Measurements from ENCODE around the gene FBXW10B.

GRCh38 chr17:15433274-15433758, 34.1 kb downstream of the CDRT4 start:
- PRO-cap, result no peak
- RRBS, result no CpG with 5 or more reads among the region's 7 CpGs

DNA sequence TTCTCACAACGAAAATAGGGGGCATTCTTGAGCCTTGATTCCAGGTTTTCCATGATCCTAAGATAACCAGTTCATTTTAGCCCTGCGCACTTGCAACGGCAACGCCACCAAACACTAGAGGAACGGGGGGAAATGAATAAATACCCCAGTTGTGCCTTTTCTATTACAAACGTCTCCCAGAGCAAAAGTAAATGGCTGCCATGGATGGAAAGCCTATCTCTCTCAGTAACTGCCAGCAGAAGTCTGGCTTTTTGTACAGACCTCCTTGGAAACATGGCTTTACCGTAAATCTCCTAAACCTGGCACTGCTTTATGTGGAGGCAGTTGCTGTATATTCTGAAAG, at the start of gene FBXW10B:
Gene FBXW10B, minus strand, starts transcription at position 245 of the 343 bp plus-strand sequence.
- PRO-cap, result no peak
- RRBS, result no CpG with 5 or more reads among the region's 7 CpGs

DNA sequence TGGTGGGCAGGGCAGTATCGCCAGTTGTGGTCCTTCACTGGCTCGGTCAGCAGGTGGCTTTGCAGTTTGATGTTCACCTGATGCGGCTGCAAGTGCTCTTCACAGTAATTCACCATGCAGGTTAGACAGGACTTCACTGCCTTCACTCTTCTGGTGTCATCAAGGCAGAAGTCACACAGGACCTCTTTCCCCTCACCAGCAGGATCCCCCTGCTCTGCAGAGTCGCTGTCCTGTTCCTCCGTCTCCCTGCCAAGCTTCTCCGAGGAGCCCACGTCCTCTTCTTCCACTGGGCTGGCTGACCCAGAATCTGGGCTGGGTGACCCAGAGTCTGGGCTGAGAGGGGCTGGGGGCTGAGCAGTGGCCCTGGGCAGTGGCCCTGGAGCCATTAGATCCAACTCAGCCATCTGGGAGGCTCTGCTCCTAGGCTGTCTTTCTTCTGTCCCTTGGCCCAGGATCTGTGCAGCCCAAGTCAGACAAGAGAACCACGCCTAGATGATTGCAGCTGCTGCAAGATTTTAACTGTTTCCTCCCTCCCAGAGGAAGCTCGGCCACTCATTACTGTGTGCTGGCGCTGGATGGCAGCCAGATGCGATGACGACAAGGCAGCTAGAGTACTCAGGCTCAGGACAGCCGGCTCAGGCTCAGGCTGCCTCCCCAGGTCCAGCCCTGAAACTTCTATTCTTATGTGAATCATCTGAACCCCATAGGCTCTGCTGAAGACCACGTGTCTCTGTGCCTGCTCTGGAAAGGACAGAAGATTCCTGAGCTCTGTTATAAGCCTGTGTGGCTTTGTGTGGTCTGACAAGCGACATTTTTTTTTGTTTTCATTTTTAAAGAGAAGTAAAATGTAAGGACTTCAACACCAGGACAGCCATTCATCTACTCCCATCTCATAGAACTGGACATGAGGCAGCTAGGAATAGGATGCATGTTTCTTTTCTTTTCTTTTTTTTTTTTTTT, 32.0 kb upstream of the FBXW10B start:
- PRO-cap, result bidirectional peak, plus-strand start at position 774 of the sequence, minus-strand start at position 457 of the sequence
- RRBS, result no CpG with 5 or more reads among the region's 15 CpGs

- PRO-cap, result no peak
- RRBS, result no CpG with 5 or more reads among the region's 11 CpGs
These were observed 6.5 kb downstream of the TTC19 start for GRCh38 chr17:16006048-16006636.

GRCh38 chr17:16070002-16070682, 70.5 kb downstream of the TTC19 start:
- PRO-cap, result no peak
- RRBS, result no CpG with 5 or more reads among the region's 11 CpGs

DNA sequence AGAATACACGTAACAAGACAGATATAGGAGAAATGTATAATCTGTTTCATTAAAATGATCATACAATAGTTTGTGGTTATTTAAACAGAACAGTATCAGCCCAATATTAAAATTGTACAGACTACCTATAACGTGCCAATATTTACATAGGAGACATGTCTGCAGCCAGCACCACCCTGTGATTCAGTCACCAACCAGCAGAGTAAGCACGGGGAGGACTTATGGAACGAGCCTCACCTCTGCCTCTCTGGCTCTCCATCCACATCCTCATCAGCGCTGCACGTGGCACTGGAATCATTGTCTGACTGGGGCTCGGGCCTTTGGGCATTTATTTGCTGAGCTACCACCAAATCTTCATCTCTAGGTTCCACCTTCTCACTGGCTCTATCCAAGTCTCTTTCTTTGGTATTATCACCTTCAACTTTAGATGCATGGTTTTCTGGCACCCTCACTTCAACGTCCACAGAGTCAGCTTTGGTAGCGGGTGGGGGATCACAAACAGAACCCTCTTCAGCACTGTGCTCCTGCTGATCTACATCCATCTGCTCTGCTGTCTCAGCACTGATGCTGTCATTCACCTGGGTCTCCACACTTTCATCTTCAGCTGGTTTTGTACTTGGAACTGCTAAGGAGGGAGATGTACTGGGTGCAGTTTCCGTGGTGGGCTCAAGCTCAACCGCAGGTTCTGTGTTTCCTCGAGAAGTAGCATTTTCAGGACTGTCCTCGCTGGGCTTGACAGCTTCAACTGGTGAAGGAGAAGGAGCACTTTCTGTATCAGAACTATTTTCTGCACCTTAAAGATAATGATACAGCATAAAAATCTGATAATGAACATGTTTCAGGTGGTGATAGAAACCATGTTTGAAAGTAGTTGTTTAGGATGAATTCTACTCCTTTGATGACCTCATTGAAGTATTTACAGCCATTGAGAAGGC, 101.7 kb downstream of the TTC19 start:
- PRO-cap, result no peak
- RRBS, result no CpG with 5 or more reads among the region's 13 CpGs

DNA sequence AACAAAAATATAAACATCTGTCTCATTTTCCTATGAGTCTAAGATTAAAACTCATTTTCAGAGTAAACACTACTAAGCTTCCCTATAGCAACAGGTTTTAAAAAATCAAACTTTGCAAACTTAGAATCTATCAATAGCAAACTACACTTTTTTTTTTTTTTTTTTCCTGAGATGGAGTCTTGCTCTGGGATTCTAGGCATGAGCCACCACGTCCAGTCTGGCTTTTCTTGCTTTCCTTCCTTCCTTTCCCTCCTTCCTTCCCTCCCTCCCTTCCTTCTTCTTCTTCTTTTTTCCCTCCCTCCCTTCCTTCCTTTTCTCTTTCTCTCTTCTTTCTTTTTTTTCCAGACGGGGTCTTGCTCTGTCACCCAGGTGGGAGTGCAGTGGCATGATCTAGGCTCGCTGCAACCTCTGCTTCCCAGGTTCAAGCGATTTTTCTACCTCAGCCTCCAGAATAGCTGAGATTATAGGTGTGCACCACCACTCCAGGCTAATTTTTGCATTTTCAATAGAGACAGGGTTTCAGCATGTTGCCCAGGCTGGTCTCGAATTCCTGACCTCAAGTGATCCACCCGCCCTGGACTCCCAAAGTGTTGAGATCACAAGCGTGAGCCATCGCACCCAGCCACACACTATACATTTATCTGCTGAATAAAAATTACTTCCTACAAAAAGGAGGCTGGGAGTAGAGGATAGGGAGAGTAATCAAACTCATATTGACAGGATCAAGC, 82.5 kb downstream of the NCOR1 start:
- PRO-cap, result no peak
- RRBS, result no CpG with 5 or more reads among the region's 8 CpGs

- PRO-cap, result no peak
- RRBS, result no CpG with 5 or more reads among the region's 3 CpGs
These were observed 76.4 kb downstream of the NCOR1 start for GRCh38 chr17:16138836-16139443.

DNA sequence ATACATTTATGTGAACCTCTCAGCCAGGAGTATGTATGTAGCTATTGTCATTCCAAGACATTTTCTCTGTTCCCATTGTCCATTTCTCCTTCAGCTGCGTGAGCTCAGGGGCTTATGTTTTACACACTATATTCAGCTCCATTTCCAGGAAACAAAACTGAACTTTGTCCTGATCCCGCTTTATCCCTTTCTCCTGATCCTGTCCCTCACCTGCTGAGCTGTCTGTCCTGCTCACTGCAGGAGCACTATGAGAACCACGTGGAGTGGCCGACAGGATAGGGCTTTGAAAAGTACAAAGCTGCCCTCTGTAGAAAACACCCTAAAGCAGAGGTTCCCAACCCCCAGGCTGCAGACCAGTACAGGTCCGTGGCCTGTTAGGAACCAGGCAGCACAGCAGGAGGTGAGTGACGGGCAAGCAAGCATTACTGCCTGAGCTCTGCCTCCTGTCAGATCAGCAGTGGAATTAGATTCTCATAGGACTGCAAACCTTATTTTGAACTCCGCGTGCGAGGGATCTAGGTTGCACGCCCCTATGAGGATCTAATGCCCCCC, 55.7 kb downstream of the CENPV start:
- PRO-cap, result no peak
- RRBS, result no CpG with 5 or more reads among the region's 10 CpGs

DNA sequence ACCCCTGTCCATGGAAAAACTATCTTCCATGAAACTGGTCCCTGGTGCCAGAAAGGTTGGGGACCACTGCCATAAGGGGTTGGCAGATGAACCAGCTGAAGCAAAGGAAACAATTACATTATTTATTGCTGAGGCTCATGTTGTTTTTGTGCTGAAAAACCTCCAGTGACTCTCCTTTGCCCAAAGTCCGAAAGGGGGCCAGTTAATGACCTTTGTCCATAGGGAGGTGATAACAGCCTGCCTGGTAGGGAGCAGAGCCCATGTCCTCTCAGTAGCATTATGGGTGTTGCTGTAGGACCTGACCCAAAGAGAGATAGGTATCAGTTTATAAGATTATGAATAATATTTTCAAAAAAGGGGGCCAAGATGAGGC, 55.2 kb downstream of the CENPV start:
- PRO-cap, result no peak
- RRBS, result no CpG with 5 or more reads among the region's 1 CpG

- PRO-cap, result no peak
- RRBS, result no CpG with 5 or more reads among the region's 6 CpGs
These were observed 39.8 kb downstream of the CENPV start for GRCh38 chr17:16313348-16313995.

DNA sequence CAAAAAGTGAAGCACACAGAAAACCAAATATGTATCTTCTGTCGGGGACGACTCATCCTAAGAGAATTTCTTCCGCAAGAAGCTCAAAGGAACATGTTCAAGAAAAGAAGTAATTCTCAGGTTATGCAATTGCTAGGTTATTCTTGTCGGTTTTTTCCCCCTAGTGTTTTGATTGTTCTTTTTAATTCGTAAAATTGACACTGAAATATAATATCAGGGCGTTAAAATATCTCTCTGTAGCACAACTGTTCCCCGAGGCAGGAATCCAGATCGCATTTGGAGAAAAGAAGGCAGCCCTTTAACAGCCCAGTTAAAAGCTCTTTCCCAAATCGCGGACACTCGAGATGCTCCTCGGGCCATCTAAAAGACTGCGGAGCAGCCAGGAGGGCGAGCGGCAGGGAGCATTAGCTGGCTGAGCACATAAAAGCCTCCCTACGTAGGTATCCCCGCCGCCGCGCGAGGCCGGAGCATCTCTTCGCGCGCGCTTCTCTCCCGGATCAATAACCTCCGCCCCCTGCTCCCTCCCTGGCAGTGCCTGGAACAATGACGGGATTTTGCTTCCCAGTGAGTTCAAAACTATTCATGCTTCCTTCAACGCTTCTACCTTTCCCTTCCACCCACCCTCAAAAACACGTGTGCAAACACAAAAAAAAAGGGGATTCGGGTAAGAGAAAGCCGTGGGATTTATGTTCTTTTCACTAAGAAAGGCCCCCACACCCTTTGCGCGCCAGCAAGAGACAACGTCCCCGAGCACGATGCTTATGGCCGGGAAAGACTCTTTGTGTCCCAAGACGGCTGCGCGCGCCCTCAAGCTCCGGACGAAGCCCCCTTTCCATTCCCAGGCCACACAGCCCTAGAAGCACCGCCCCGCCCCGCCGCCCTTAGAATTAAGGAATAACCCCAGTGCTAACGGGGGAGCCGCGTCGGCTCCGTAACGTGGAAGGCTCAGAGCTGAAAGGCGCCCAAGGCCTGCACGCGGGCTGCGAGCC, 1.0 kb downstream of the CENPV start:
- PRO-cap, result bidirectional peak, plus-strand start at position 517 of the sequence, minus-strand start at position 499 of the sequence; bidirectional peak, plus-strand start at position 953 of the sequence, minus-strand start at position 757 of the sequence
- RRBS, result 2% methylated on average over 6 of the region's 59 CpGs

GRCh38 chr17:16427810-16428833, 12.8 kb downstream of the TRPV2 start:
- PRO-cap, result no peak
- RRBS, result no CpG with 5 or more reads among the region's 18 CpGs

GRCh38 chr17:16463502-16464090, 28.4 kb downstream of the LRRC75A start:
- PRO-cap, result no peak
- RRBS, result no CpG with 5 or more reads among the region's 9 CpGs

DNA sequence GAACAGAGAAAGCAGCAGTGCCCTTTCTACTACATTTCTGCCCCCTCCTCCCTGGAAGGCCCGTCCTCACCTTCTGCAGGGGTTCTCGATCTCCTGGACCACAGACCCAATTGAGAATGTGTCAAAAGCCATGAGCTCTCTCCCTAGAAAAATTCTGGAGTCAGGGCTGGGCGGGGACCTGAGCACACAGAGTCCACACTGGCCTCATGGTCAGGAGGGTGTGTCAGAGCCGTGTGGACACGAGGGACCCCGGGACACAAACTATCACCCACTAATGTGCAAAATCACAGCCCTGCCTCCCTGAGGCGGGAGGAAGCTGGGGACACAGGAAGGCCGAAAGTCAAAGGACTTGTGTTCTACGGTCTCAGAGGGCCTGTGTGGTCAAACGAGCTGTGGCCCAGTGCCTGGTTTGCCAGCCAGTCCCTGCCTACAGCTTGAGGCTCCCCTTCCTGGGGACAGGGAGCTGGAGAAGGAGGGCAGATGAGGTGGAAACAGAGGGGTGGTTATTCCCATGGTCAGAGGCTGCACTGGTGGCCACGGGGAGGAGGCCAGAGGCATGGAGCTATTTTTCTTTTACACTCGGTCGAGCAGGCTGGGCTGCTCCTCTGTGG, 27.4 kb downstream of the LRRC75A start:
- PRO-cap, result no peak
- RRBS, result no CpG with 5 or more reads among the region's 13 CpGs

- PRO-cap, result no peak
- RRBS, result no CpG with 5 or more reads among the region's 29 CpGs
These were observed 5.4 kb downstream of the LRRC75A start for GRCh38 chr17:16486122-16487435.

DNA sequence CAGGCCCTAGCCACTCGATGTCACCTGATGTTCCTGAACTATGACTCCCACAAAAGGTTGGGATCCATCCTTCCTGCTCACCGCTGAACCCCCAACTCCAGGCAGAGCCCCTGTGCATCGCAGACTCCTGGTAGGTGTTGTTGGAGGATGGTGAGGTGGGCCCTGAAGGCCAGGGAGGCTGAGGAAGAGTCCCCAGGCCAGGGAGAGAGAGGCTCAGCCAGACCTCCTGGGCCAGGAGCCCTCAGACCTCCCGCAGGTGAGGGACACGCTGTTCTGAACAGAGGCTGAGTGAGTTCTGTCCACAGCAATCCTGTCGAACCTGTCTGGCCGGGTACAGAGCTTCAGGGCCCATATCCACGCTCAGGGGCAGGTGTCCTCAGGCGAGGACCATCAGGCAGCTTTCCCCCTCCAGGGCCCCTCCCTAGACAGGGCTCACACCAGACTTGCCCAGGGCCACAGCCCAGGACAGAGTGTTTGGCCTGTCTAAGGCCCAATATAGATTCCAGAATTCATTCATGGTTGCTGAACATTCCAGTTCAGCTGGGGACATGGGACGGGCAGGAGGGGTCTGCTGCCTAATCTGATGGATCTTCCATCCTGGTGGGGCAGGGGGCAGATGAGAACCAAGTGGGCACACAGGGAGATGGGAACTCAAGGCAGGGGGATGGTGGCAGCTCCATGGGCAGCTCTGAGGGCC, 23.6 kb upstream of the MPRIP start:
- PRO-cap, result bidirectional peak, plus-strand start at position 440 of the sequence, minus-strand start at position 275 of the sequence
- RRBS, result no CpG with 5 or more reads among the region's 10 CpGs

- PRO-cap, result no peak
- RRBS, result no CpG with 5 or more reads among the region's 9 CpGs
These were observed 1.1 kb upstream of the MPRIP start for GRCh38 chr17:17040976-17041755.

GRCh38 chr17:17081388-17082173, 39.3 kb downstream of the MPRIP start:
- PRO-cap, result no peak
- RRBS, result no CpG with 5 or more reads among the region's 12 CpGs

DNA sequence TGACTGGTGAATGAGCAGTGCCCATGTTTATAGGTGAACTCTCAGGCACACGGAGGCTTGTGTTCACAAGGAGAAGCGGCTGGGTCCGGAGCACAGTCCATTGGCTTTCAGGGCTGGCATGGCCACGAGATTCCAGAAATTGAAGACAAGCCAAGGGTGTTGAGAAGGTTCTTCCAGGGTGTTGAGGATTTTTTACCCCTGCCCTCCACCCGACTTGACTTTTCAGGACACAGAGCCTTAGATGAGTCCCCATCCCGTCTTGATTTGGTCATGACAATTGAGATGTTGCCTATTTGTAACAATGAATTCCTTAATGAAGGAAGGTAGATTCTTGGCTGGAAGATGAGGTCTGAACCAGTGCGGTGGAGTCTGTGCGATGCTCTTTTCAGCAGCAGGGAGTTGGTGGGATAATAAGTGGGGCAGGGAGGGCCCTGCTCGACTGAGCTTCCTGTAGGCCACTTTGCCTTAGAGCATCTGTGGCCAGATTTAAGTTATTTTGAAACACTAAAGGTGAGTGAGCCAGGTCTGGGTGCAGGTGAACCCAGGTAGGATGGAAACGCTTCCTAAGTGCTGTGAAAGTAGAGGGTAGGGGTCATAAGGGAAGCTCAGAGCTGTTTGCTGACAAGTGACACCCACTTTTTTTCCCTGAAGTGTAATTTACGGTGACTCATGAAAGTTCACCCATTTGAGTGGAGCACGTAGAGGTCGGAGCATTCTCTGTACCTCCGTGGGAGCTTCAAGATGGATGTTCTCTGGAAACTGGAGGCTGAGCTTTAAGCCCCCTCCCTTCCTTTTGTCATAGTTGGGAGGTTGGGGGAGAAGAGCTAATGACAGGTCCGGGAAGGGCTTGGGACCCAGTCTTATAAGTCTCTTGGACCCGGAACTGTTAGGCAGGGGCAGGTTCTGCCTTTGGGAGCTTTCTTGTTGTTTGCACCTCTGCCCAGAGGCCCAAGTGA, 44.1 kb downstream of the MPRIP start:
- PRO-cap, result no peak
- RRBS, result no CpG with 5 or more reads among the region's 16 CpGs

All from Caco-2 (cell line).